Renal cortical epithelial cell (primary cell): ENCODE results near the genes CHML and COX20.

- RRBS: 1% methylated on average over 23 of the region's 53 CpGs
These were observed at the start of gene CHML for GRCh38 chr1:241640174-241640502. CHML (minus strand) TSS chr1:241640369.

- RRBS: no CpG with 5 or more reads among the region's 3 CpGs
These were observed 9.9 kb upstream of the MAP1LC3C start for GRCh38 chr1:242008853-242009178.

GRCh38 chr1:243101544-243102077 is 153.5 kb downstream of the CEP170 start:
- RRBS: no CpG with 5 or more reads among the region's 42 CpGs

DNA sequence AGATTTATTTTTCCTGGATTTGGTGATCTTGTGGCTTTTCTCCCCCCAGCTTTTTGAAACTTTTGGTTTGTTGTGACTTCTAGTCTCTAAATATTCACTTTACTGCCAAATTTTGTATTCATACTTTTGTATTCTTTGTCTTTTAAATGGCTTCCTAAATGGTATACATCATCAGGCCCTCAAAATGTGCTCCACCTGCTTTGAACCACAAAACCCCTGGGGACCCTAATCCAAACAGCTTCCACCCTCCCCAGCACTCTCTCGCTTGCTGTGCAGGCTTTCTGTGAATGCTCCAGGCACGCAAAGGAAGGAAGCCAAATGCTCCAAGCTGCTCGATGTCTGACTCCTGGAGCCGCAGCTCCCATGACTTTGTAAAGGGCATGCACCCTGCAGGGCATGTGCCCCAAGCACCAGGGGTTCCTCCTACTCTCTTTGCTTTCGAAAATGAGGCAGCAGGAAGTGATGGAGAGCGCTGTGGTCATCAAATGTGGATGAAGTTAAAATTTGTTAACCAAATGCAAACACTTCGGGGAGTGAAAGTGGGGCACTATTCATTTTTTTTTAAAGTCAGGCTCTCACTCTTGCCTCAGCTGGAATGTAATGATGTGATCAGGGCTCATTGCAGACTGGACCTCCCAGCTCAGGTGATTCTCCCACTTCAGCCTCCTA is 141.0 kb downstream of the CEP170 start:
- RRBS: no CpG with 5 or more reads among the region's 7 CpGs

- RRBS: no CpG with 5 or more reads among the region's 13 CpGs
These were observed 60.8 kb downstream of the SDCCAG8 start for GRCh38 chr1:243316376-243317242.

- RRBS: no CpG with 5 or more reads among the region's 11 CpGs
These were observed 141.9 kb downstream of the SDCCAG8 start for GRCh38 chr1:243397358-243398613.

DNA sequence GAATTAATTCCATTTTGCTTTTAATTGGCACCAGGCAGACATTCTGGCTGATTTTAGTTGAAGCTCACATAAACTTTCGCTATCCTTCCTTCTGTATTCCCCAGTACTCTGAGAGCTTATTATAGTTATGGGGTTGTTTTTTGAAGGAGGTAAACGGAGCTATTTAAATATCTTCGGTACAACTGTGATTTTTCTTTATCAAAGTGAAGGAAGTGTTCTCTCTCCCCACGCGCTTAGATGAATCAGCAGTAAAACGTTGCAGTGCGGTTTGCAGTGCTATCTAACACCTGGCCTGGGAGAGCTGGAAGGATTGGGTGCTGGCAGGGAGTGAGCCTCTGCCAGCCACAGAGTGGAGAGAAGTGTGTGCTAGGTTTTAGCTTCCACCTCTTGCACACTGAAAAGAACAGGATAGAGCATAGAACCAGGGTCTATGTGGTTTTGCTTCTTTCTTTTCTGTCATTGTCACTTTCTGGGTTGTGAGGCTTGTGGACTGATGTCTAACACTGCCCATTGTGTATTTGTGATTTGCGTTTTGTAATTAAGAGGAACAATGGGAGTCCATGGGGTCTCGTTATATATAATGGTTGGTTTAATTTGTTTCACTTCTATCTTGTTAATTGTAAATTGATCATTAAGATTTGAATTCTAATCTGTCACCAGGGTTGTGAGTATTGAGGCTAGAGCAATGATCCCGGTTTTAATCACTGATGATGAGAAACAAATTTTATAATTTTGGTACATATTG is 166.0 kb downstream of the SDCCAG8 start:
- RRBS: no CpG with 5 or more reads among the region's 10 CpGs

DNA sequence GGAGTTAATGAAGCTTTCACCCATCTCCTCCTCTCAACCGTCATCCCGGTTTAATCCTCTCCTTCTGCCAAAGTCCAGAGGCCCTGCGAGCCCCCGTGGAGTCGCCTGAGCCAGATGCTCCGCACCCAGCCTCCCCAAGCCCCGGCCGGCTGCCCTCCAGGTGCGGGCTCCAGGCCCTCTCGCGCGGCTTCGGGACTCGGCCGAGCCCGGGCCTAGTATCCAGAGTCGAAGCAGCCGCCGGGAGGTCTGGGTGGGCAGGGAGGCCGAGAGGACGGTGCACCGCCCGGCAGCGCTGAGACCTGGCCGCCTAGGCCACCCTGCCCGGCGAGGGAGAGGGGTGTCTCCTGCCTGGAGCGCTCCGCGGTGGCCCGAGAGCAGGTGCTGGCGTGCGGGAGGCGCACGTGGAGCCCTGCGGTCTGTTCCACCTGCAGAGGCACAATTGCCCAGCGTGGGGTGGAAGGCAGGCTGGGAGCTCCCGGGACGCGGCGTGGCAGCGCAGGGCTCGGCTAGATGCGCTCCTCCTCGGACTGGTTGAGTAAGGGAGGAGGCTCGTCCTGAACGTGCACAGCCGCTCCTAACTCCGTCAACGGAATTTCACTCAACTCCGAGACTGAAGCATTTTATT is 218.5 kb downstream of the SDCCAG8 start:
- RRBS: 19% methylated on average over 18 of the region's 51 CpGs

- RRBS: no CpG with 5 or more reads among the region's 17 CpGs
These were observed 228.1 kb downstream of the SDCCAG8 start for GRCh38 chr1:243483931-243484391.

DNA sequence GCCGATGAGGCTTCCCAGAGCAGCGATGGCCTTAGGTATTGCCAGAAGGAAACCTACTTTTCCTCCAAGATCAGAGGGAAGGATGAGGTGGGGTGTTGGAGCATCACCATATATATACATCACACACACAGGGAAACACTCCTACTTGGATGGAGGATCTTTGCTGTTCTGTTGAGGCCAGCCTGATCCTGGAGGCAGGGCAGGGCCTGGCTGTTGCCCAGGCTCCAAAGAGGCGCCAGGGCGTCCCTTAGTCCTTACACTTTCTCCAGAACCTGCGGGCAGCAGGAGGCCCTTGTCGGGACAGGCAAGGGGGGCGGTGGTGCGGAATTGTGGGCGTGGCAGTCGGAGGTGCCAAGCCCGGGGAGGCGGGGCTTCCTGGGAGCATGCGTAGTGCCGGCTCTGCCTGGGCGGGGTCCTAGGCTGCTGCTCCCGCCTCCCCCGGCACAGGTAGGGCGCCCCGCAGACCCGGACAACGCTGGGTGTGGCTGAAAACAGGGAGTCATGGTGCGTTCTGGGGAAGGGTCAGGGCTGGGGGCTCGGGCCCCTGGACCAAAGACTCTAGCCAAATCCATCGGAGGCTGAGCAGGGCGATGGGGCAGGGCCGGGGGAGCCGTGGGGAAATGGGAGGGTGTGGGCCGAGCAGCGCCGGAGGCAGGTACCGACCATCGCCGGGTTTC is 231.7 kb downstream of the SDCCAG8 start:
- RRBS: 59% methylated on average over 11 of the region's 33 CpGs

GRCh38 chr1:243501091-243502193 is 245.6 kb downstream of the SDCCAG8 start:
- RRBS: no CpG with 5 or more reads among the region's 12 CpGs

DNA sequence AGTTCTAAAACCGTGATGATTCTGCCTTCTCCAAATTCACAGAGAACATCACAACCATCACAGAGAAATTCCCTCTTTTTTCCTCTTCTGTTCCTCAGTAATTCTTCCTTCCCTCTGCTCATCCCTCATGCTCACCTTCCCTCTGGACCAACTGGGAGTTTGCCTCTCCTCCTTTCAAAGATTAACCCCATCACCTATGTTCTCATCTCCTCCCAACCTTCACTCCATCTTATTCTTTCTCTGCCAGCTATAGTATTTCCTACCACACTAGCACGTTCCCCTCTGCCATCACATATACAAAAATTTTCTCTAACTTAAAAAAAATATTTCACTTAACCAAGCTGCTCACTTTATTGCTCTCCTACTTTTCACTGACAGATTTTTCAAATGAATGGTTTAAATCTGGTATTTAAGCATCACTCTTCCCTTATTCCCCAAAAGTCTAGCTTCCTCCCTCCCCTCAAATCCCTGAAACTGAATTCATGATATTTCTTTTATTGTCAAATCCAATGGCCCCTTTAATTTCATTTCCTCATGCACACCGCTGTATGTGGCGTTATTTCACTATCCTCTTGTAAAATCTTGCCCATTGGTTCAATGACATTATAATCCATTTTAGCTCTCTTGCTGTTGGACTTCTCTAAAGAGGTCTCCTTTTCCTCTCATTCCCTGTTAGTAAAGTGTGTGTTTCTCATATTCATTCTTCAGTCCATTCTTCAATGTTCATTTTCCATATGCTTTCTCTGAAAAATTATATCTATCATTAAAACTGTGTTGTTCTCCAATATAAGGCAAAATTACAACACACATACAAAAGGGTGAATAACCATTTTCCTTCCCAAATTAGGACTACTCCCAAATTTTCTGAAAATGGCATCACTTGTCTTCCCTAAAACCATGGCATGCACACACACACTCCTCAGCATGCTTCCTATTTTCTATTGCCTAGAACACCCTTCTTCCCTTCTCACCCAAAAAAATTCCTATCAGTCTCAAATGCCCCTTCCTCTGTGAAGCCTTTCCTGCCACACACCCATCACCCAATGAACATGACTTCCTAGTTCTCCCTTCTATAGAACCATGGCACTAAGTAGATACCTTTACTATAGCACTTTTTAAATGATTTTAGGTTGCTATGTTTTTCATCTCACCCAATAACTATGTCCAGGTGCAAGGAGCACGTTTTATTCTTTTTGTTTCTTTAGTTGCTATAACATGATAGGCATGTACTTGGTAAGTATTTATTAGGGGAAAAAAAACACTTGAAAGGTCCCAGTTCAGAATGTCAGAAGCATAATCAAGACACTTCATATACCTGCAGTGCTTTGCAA is 44.5 kb downstream of the AKT3 start:
- RRBS: no CpG with 5 or more reads among the region's 5 CpGs

GRCh38 chr1:243917035-243918027 is 67.3 kb upstream of the AKT3 start:
- RRBS: 7% methylated on average over 3 of the region's 63 CpGs

DNA sequence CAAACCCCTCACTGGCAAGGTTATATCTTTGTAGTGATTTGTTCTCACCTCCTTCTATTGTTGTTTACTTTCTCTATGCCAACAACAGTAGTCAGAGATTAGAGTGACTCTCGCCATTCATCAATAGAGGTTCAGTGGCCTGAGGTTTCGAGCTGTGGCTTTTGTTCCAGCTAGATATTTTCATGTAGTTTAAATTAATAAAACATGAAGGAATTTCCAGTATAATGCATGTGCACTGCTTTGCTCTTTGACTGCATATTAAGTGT is 77.0 kb upstream of the AKT3 start:
- RRBS: no CpG with 5 or more reads among the region's 2 CpGs

GRCh38 chr1:244056269-244057047 is 5.4 kb downstream of the ZBTB18 start:
- RRBS: no CpG with 5 or more reads among the region's 9 CpGs

GRCh38 chr1:244063502-244063994 is 12.5 kb downstream of the ZBTB18 start:
- RRBS: no CpG with 5 or more reads among the region's 8 CpGs

DNA sequence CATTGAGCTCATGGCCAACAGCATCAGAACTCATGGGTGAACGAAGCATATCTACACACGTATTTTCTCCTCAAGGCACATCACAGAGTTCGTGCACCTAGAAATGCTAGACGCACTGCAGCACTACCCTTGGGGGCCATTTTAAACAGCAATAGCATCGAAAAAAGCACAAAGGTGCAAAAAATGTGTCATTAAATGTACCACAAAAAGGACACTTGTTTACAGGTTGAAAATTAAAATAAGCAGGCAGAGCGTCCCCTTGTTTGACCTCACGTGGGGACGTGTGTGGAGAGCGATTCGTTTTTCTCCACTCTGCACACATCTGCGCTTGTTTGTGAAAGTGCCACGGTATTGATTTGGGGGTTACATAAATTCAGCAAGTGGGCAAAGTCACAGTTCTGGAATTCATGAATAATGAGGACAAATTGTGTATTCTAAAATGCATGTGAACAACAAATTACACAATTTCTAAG is 43.7 kb downstream of the ZBTB18 start:
- RRBS: no CpG with 5 or more reads among the region's 12 CpGs

- RRBS: no CpG with 5 or more reads among the region's 9 CpGs
These were observed 112.9 kb downstream of the ZBTB18 start for GRCh38 chr1:244163804-244164540.

- RRBS: no CpG with 5 or more reads among the region's 3 CpGs
These were observed 42.9 kb downstream of the ADSS2 start for GRCh38 chr1:244408724-244409262.

DNA sequence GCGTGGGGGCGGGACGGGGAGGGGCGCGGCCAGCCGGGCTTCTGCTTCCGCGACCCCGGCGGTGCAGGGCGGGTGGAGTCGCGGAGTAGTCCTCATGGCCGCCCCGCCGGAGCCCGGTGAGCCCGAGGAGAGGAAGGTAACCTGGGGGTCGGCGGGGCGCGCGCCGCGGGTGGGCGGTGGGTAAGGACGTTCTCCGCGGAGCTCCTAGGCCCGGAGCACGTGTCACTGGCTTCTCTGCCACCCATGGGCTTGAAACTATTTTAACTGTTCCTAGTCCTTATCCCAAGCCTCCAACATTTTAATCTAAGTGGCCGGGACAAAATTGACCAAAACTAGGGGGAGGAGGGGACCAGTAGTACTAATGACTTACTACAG is at the start of gene COX20:
TSS of gene COX20 (plus strand) at position 38 of the 375 bp plus-strand sequence.
- RRBS: 1% methylated on average over 19 of the region's 32 CpGs